Measurements from ENCODE around the gene ZBTB46.

GRCh38 chr20:63659292-63659677 lies 1.2 kb downstream of the RTEL1 start:
- RRBS, result no CpG with 5 or more reads among the region's 13 CpGs

DNA sequence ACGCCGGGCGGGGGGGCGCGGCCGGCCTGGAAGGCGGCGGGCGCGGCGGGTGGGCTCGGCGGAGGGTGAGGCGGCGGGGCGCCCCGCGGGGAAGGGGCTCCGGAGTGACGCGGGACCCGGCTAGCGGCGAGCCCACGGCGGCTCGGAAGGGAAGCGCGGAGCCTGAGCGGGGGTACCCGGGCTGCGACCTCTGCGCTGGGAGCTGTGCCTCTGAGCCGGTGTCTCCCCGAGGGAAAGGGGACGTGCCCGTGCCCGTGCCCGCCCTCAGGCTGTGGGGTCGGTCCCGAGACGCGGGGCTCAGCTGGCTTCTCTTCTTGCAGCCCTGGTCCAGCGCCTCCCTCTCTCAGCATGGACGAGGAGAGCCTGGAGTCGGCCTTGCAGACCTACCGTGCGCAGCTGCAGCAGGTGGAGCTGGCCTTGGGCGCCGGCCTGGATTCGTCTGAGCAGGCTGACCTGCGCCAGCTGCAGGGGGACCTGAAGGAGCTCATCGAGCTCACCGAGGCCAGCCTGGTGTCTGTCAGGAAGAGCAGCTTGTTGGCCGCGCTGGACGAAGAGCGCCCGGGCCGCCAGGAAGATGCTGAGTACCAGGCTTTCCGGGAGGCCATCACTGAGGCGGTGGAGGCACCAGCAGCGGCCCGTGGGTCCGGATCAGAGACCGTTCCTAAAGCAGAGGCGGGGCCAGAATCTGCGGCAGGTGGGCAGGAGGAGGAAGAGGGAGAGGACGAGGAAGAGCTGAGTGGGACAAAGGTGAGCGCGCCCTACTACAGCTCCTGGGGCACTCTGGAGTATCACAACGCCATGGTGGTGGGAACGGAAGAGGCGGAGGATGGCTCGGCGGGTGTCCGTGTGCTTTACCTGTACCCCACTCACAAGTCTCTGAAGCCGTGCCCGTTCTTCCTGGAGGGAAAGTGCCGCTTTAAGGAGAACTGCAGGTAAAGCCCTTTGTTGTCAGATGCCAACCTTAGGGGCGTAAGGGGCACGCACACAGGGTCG lies 690 bp downstream of the ZGPAT start:
- RRBS, result 15% methylated on average over 35 of the region's 83 CpGs

DNA sequence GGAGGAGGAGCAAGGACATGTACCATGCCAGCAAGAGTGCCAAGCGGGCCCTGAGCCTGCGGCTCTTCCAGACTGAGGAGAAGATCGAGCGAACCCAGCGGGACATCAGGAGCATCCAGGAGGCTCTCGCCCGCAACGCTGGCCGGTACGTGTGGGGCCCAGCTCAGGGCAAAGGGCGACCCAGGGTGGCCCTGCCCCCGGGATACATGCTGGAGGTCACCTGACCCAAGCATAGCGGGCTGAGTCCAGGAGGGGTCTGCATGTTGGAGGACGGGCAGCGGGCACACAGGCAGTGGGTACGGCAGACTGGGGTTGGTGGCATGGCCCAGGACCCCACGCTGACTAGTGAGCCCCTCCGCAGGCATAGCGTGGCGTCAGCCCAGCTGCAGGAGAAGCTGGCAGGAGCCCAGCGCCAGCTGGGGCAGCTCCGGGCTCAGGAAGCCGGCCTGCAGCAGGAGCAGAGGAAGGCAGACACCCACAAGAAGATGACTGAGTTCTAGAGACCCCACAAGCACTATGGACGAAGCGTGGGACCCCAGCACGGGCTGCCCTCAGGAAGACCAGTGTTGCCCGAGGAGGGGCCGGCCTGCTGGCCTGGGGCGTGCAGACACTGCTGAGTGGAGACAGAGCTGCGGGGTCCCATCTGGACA lies 919 bp upstream of the LIME1 start:
- RRBS, result 97% methylated on average over 4 of the region's 30 CpGs

- RRBS, result 95% methylated on average over 7 of the region's 28 CpGs
These were observed 887 bp upstream of the SLC2A4RG start for GRCh38 chr20:63738641-63739137.

- RRBS, result 94% methylated on average over 4 of the region's 20 CpGs
These were observed 2.4 kb downstream of the ZBTB46 start for GRCh38 chr20:63828429-63829208.

DNA sequence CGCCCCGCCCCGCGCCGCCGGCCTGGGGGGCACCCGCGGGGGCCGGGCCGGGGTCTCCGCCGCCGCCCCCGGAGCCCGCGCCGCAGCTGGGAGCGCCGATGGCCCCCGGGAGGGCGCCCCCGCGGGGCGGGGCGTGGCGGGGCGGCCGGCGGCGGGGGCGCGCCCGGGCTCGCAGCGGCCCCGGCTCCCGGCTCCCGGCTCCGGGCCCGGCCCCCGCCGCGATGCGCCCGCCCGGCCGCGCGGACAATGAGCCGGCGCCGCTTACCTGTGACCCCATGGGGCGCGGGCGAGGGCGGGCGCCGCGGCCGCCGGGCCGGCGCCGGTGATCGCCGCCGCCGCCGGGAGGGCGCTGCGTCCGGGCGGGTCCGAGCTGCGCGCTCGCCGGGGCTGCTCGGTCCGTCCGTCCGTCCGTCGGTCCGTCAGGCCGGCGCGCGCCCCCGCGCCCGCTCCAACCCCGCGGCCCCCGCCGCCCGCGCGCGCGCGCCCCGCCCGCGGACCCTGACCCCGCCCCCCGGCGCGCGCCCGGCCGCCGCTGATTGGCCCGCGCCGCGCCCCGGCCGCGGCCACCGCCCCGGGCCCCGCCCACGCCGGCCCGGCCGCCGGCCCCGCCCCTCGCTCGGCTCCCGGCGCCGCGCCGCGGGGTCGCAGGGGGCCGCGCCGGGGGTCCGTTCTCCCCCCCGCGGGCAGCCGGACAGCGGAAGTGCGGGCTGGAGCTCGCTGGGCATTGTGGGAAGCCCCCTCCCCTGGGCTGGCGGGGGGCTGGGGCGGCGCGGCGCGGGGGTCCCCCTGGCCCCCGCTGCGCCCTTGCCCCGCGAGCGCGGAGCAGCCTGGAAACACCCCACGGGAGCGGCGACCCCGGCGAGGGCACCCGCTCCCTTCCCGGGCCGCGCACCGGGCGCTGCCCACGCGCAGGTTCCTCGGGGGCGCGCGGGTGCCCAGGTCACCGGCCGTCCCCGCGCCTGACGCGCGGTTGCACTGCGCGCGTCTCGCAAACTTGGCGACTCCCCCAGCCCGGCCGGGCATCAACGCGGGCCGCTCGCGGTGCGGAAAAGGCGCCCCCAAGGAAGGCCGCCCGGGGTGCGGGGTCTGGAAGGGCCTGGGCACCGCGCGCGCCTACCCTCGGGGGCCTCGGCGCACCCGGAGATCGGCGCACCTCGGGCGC lies at the start of gene ZBTB46:
Gene ZBTB46, minus strand, starts transcription at position 433 of the 1,162 bp plus-strand sequence.
- RRBS, result 2% methylated on average over 77 of the region's 213 CpGs

DNA sequence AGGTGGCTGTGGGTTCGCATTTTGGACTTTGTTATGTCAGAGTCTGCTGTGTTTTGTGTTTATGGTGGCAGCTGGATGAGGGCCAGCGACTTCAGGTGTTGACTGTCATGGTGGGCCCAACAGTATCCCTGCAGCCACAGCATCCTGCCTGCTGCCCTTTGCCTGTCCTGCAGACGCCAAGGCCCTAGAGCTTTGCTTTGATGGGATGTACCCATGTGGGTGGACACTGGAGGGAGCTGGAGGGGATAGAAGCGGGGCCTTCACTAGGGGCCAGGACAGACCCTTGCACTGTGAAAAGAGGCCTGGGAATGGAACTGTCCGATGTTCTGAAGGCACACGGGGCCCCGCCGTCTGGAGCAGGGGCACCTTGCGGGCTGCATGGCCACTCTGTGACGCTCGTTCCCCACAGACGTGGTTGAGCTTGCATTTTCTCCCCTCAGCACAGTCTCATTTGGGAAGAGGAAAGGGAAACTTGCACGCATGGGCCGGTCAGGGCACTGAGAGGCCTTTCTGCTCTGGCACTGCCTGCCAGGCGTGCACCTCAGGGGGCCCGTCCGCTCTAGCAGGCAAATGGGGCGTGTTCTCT lies 13.1 kb upstream of the DNAJC5 start:
- RRBS, result no CpG with 5 or more reads among the region's 18 CpGs

- RRBS, result no CpG with 5 or more reads among the region's 23 CpGs
These were observed 5.7 kb upstream of the DNAJC5 start for GRCh38 chr20:63888852-63889905.

GRCh38 chr20:63895742-63896194 lies 842 bp downstream of the DNAJC5 start:
- RRBS, result no CpG with 5 or more reads among the region's 13 CpGs

DNA sequence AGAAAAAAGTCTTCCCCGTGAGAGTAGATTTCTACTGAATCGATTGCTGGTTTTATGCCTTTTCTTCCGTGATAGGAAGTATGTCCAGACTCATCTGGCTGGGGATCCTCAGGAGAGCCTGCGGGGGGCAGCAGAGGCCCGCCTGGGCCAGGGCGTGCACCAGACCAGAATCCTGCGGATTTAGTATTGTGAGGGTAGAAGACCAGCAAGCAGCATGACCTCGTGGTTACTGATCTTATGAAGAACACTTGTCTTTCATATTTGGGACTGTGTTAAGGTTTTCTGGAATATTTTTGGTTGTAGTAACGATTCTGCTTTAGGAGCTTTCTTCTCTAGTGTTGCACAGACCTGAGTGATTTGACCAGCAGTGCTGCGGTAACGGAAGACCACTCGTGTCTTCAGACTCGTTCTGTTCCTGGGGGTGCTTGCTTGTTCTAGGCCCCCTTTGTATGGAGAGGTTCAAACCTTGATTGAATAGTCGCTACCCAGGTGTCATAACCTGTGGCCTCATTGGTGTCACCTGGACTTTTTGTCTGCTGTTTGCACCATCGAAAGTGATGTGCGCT lies 14.9 kb downstream of the DNAJC5 start:
- RRBS, result no CpG with 5 or more reads among the region's 16 CpGs

DNA sequence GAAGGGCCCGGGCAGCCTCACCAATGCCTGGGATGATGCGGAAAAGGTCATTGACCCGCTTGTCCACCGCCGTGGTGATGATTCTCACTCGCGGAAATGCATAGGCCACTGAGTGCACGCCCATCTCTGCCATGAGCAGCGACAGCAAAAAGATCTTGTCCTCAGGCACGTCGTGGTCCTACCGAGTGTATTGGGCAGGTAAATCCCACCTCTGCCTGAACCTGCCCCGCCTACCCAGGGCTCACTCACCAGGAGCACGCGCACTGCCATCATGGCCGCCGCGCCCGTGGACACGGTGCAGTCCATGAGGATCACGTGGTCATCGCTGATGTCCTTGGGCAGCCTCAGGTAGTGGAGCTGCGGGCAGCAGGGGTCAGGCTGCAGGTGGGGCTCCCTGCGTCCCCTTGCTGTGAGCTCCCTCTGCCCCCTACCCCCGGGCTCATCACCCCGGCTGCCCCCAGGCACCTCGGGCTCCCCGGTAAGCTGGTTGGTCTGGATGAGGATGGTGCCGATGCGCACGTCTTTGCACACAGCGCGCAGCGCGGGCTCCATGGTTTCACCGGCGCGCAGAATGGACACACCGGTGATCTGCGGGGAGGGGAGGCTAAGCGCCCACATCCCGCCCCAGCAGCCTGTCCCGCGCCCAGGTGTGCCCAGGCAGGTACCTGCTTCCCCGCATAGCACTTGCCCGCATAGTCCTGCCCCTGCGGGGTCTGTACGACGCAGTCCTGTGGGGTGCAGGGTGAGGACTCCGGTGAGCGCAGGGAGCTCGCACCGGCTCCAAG lies 15.9 kb downstream of the UCKL1 start:
- RRBS, result 98% methylated on average over 7 of the region's 53 CpGs

- RRBS, result no CpG with 5 or more reads among the region's 20 CpGs
These were observed 5.4 kb downstream of the ZNF512B start for GRCh38 chr20:63964225-63964819.

GRCh38 chr20:64024182-64024734 lies 11.7 kb upstream of the C20orf204 start:
- RRBS, result no CpG with 5 or more reads among the region's 9 CpGs

DNA sequence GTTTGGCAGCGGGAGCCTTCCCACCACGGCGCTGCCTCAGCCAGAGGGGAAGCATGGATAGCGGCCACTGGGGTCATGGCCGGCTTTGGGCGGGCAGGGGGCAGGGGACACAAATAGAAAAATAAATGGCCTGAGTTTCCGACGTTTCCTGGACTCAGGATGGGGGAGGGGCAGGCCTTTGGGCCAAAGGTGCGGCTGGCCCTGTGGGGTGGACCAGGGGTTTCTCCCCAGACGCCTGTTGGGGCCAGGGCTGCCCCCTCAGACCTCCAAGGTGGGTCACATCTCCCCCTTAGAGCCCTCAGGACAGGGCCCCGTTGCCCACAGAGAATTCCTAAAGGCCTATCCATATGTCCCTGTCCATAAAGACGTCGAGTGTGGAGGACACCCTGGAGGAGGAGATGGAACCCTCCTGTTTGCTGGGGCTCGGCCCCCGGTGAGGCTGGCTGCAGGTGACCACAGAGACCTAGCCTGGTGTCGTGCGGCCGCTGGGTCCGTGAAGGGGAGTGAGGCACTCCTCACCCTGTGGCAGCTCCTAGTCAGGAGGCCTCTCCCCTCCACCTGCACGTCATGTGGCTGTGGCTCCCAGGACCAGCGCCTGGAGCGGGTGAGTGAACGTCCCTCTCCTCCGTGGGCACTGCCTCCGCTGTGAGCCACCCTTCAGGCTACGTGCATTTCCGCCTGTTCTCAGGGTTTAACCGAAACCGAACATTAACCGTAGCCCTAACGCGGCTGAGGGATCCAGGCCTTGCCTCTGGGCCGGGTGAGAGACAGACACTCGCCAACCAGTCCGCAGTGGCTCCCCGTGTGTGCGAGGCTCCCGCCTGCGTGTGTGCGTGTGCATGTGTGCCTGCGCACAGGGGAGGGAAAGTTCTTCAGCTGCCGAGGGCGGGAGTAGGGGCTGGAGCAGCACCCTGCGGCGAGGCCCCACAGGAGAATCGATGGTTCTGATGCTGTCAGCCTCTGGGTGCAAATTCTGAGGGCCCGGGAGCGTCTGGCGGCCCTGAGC lies 6.1 kb upstream of the TCEA2 start:
- RRBS, result 95% methylated on average over 3 of the region's 49 CpGs

- RRBS, result 26% methylated on average over 17 of the region's 38 CpGs
These were observed 4.8 kb downstream of the NPBWR2 start for GRCh38 chr20:64102445-64103101.

DNA sequence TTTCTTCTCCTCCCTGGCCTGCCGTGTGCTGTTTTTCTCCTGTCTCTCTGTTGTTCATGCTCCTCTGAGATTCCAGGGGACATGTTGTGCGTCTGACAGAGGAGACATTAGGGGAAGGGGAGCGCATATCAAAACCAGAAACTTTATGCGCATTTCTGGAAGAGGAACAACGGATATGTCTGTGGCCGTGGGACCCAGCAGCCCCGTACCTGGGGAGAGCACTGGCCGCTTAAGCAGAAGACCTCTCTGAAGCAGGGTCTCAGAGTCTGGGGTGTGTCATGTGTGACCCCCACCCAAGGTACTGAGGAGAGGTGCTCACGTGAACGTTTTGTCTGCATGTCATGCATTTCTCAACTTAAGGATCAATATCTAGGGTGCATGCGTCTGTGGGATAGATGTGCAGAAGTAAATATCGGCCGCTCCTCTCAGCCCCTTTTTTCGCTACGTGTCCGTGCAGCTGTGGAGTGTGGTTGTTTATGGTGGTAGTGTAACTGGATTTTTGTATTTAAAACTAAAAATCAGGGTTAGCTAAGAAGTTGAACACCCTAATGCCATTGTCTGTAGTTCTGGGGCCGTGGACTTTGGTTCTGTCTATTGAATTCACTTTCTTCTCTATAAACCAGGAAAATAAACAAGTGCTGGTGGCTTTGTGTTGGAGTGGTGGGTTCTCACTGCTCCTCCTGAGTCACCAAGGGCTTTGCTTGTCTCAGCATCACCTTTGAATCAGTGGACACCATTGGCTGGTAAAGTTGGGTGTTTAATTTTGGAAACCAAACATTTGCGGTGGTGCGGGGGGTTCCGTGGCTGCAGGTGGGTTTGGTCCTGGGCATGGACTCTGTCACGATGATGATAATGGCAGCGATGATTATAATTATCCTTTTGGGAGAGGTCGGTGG lies 912 bp downstream of the MYT1 start:
- RRBS, result no CpG with 5 or more reads among the region's 23 CpGs

GRCh38 chr20:64260987-64261670 lies 5.6 kb downstream of the PCMTD2 start:
- RRBS, result no CpG with 5 or more reads among the region's 11 CpGs

Measured in CMK (cell line).